Peyer's patch (tissue), 4 donors: ENCODE measurements around the genes SAMD3, ENPP1 and TAAR6.

GRCh38 chr6:129131003-129131781, 248.3 kb downstream of the LAMA2 start:
- PRO-cap, result no peak
- RAMPAGE, long total RNA, 4 experiments, result no peak in any of the 4 experiments

GRCh38 chr6:129138432-129139205, 255.7 kb downstream of the LAMA2 start:
- PRO-cap, result no peak
- RAMPAGE, long total RNA, 4 experiments, result no peak in any of the 4 experiments

DNA sequence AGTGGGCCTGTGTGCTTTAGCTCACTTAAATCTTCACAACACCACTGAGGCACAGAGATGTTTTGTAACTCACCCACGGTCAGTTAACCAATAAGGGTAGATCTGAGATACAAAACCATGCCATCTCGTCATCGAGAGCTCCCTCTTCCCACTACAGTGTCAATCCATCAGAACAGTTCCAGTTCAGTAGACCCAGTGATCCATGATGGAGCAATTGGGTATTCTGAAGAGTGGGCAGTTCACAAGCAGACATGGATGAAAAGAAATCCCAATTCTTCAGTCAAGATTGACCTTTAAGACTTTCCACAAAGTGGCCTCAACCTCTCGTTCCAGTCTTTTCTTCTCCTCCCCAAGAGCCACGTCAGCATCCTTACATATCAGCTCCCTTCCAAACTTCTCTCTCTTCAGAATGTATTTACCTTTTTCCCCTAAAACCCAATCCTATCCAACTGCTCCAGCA, 22.1 kb downstream of the ARHGAP18 start:
- PRO-cap, result no peak
- RAMPAGE, long total RNA, 4 experiments, result start-site peak on the minus strand in 1 of 4 experiments, centred at position 217 of the sequence, 13 reads per replicate

- PRO-cap, result bidirectional peak, plus-strand start at chr6:130020249, minus-strand start at chr6:130020220; bidirectional peak, plus-strand start at chr6:130020477, minus-strand start at chr6:130020323; unidirectional peak, minus-strand start at chr6:130020664; unidirectional peak, minus-strand start at chr6:130020797
- RAMPAGE, long total RNA, 4 experiments, result no peak in any of the 4 experiments
Measured at GRCh38 chr6:130019903-130020839, 1.8 kb downstream of the L3MBTL3 start.

- PRO-cap, result no peak
- RAMPAGE, long total RNA, 4 experiments, result no peak in any of the 4 experiments
Measured at GRCh38 chr6:130132058-130132340, 90.8 kb downstream of the SAMD3 start.

DNA sequence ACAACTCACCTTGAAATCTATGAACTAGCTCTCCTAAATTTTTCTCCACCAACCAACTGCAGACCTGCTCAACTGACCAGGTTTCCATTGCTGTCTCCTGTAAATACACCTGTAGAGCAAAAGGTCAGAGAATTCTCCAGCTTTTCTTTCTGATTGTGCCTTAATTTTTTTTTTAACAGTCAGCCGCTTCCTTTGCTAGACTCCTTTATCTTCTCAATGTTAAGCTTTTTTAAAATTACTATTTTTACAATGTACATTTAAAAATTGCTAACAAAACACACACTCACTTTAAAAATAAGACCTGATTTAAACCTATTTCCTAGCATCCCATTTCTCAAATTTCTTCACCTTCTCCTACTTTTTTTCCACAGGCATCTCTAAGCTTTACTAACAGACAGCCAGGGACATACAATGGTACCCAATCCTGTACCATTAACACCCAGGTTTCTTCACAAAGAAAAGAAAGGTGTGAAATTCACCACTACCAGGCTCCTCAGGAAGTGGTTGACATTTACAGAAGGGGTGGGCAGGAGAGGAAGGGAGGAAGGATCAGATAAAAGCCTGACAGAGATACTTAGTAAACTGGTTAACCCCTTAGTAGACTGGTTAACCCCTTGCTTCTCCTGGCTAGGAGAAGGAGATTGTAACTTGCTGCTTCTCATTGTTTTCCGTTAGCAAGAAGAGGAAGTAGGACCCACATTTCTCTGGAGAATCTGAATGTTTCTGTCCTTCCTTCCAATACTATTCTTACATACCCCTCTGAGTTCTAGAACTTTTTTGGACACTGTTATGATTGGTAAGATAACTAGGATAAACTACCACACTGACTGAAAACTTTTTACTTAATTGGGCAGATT, 7.3 kb downstream of the SAMD3 start:
- PRO-cap, result no peak
- RAMPAGE, long total RNA, 4 experiments, result no peak in any of the 4 experiments

- PRO-cap, result no peak
- RAMPAGE, long total RNA, 4 experiments, result no peak in any of the 4 experiments
Measured at GRCh38 chr6:130222789-130223231, at the start of gene SAMD3. Gene SAMD3, minus strand, starts transcription at chr6:130222951.

DNA sequence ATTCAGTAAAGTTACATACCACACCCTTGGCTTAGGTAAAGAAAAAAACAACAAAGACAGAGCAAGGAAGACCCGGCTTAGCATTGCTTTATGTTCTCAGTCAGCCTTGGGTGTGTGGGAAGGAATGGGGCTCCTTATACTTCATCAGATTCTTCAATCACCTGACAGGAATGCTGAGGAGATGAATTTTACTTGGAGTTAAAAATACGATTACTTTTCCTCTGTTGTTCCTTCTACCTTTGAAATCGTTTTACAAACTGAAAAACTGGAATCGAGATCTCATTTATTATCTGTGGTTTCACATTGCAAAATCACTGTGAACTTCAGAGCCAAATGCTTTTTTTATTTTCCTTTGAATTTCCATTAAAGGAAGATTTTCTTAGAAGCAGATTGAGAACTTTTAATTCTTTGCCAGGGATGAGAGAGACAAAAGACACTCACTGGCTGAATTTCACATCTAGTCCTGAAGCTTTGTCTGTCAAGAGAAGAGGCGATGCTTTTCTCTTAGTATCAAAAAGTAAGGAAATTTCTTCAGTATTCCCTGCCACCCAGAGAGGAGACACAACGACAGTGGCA, 141.7 kb downstream of the TMEM200A start:
- PRO-cap, result no peak
- RAMPAGE, long total RNA, 4 experiments, result no peak in any of the 4 experiments

- PRO-cap, result no peak
- RAMPAGE, long total RNA, 4 experiments, result no peak in any of the 4 experiments
Measured at GRCh38 chr6:130882320-130882863, 55.2 kb downstream of the SMLR1 start.

DNA sequence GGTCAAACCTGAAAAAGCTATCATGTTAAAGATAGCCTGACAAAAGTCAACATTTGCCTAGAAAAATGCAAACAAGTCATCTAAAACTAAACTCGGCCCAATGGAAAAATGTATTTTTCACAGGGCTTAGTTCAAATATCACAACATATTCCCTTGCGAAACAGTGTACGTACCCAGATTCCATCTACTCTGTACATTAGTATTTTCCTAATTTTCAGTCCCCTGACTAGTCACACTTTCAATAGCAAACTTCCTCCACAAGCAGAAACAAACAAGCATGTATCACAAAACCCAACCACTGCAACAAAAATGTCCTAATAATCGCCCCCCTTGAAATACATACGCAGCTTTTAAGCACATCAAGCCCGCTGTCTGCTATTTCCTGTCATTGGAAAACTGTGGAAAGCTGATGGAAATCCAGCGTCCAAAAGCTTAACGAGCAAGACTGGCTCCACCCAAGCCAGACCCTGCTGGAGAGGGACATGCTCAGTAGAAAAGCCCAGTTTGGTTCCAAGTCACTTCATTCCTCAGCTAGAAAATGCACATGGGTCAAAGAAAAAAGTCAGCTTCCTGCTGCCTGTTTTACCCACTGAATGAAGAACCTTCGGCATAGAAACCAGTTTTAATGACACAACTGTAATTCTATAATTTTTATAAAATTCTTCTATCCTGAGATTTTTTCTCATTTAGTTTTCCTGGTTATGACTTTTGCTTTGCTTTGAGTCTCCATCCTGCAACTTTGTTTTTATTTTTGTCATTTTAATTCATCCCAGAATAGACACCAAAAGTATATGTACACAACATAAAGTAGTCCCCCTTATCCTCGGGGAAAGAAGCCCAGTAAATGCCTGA, 92.9 kb downstream of the EPB41L2 start:
- PRO-cap, result unidirectional peak, minus-strand start at position 390 of the sequence
- RAMPAGE, long total RNA, 4 experiments, result start-site peak on the minus strand in 3 of 4 experiments, centred at positions 380 to 433 of the sequence, 33 to 152 reads per replicate

- PRO-cap, result no peak
- RAMPAGE, long total RNA, 4 experiments, result no peak in any of the 4 experiments
Measured at GRCh38 chr6:131383716-131384530, 189.1 kb upstream of the ARG1 start.

GRCh38 chr6:131510041-131510685, 62.9 kb upstream of the ARG1 start:
- PRO-cap, result no peak
- RAMPAGE, long total RNA, 4 experiments, result no peak in any of the 4 experiments

DNA sequence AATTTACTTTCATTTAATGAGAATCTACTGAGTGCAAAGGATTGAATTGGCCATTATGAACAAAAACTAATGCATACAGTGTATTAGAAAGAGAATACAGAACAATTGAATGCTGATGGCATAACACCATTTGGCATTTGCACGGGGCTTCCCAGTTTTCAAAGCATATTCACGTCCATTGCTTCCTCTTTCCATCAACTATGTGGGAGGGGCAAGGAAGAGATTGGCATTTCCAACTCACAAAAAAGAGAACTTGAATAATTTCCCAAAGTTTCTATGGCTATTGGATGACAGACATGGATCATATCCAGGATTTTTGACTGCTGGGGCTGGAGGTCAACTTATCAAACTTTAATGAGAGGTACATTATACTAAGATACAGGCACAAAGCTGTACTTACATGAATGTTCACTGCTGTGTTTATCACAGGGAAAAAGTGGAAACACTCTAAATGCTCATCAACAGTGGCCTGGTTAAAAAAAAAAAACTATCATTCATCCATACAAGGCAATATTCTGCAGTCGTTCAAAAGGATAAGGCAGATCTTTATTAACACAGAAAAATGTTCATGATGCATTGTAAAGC, 23.1 kb upstream of the ARG1 start:
- PRO-cap, result no peak
- RAMPAGE, long total RNA, 4 experiments, result no peak in any of the 4 experiments

DNA sequence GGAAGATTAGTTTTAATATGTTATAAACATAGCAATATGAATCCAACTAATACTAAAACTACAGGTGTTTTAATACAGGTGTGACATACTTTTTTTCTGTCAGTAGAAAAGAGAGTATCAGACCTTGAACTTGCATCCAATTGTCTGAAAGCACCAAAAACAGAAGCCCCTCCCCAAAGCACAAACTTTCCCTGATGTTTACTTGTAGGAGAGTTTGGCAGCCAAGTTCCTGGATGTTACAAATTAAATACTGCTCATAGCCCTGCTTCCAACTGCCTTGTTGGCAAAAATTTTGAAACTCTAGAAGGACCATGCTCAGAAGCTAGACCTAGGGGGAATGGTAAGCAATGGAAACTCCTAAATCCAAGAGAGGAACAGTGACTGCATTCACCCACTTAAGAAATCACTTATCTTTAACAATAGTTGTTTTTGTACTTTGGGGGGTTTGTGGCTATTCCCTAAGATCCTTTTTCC, 17.0 kb upstream of the ARG1 start:
- PRO-cap, result no peak
- RAMPAGE, long total RNA, 4 experiments, result no peak in any of the 4 experiments

DNA sequence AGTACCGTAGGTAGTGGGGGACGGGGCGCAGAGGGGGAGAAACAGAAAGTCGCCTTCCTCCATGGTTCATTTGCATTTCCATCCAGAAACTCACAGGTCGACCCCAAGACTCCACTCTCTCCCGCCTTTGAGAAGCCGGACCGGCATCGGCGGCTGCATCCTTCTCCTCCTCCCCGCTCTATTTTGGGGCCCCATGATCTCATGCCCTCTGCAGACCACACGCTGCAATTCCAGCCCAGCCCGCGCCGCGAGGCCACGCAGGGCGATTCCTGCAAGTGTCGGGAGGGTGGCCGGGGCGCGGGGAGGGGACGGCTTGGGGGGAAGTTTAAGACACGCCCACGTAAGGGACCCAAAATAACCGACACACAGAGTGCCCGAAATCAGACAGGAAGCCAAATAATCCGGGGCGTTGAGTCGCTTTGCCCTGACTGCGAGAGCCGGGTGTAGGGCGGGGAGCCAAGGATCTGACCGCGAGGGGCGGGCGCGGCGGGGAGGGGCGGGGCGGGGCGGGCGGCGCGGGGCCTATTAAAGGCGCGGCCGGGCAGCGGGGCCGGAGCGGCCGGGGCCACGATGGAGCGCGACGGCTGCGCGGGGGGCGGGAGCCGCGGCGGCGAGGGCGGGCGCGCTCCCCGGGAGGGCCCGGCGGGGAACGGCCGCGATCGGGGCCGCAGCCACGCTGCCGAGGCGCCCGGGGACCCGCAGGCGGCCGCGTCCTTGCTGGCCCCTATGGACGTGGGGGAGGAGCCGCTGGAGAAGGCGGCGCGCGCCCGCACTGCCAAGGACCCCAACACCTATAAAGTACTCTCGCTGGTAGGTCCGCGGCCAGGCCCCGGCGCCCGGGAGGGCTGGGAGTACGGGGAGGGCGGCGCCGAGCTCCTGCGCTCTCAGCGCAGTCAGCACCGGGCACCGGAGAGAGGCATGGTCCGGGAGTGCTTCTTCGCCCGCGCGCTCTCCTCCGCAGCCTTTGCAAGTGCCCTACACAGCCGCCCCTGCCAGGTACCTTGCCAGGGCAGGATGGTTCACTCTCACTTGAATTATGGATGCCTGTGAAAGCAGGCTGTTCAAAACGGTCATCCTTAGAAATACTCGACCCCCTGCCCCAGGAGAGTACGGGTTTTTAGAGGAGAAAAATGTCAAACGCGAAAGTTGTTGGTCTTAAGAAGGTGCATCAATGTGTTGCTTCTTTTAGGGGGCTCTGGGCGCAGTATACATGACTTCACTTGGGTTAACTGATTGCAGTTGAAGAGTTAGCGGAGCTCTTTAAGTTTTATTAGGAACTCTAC, at the start of gene ENPP1:
TSS of gene ENPP1 (plus strand) at position 555 of the 1,283 bp plus-strand sequence.
- PRO-cap, result bidirectional peak, plus-strand start at position 555 of the sequence, minus-strand start at position 430 of the sequence
- RAMPAGE, long total RNA, 4 experiments, result no peak in any of the 4 experiments

DNA sequence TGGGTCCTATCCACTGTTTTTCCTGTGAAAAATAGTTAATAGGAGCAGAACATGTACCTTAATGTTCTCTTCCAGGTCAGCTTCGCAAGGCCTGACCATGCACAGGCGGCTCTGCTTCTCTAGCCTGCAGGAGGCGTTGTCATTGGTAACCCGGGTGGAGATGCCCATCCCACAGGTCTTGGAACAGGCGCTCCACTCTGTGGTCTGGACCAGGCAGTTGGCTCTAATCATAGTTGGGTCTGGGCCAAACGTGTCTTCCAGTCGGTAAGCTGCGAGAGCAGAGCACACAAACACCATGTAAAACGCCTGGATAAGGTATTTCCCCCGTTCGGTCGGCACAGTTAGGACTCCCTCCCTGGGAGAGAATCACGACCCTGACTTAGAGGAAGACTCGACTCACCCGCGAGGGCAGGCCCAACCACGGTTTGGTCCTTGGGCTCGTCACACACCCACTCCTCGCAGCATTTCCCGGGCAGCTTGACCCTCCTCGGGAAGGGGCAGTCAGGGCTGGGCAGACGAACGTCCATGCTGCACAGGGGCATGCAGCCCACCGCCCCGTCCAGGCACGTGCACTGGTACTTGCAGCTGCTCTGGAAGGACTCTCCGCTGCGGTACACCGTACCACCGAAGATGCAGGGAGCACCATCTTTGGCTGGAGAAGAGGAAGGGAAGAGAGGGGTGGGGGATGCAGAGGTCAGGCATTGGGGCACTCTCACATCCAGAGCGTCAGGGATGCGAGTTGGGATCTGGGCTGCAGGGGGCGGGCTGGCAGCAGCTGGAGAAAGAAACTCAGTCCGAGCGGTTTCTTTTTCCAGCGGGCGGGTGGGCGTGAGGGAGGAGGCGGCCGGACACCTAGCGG, 1.1 kb downstream of the CCN2 start:
- PRO-cap, result bidirectional peak, plus-strand start at position 64 of the sequence, minus-strand start outside the sequence; bidirectional peak, plus-strand start at position 814 of the sequence, minus-strand start outside the sequence
- RAMPAGE, long total RNA, 4 experiments, result start-site peak on the minus strand in 3 of 4 experiments, centred at positions 101 to 363 of the sequence, 17 to 41 reads per replicate

- PRO-cap, result no peak
- RAMPAGE, long total RNA, 4 experiments, result no peak in any of the 4 experiments
Measured at GRCh38 chr6:131978434-131978984, 27.3 kb upstream of the CCN2 start.

DNA sequence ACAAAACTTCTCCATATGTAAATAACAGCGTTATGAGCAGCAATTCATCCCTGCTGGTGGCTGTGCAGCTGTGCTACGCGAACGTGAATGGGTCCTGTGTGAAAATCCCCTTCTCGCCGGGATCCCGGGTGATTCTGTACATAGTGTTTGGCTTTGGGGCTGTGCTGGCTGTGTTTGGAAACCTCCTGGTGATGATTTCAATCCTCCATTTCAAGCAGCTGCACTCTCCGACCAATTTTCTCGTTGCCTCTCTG, at the start of gene TAAR6:
TSS of gene TAAR6 (plus strand) at position 33 of the 254 bp plus-strand sequence.
- PRO-cap, result no peak
- RAMPAGE, long total RNA, 4 experiments, result no peak in any of the 4 experiments

DNA sequence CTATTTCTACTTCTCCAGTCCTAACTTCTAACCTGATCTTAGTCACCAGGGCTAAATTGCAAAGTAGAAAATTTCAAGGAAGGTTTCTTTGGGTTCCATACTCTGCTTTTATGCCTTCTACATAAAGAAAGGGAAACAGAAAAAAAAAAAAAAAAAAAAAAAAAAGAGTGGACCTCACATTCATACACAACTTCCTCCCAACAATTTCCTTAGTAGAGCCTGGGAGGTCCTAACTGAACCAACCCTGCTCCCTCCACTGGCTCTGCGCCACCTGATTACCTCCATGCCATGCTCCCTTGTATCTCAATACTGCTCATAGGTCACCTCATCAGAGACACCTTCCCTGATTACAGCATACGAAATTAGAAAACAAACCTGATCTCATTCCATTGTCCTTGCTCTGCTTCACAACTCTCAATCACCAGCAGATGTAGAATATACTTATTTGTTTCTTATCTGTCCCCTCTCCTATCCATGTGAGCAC, 134.3 kb upstream of the EYA4 start:
- PRO-cap, result no peak
- RAMPAGE, long total RNA, 4 experiments, result no peak in any of the 4 experiments

DNA sequence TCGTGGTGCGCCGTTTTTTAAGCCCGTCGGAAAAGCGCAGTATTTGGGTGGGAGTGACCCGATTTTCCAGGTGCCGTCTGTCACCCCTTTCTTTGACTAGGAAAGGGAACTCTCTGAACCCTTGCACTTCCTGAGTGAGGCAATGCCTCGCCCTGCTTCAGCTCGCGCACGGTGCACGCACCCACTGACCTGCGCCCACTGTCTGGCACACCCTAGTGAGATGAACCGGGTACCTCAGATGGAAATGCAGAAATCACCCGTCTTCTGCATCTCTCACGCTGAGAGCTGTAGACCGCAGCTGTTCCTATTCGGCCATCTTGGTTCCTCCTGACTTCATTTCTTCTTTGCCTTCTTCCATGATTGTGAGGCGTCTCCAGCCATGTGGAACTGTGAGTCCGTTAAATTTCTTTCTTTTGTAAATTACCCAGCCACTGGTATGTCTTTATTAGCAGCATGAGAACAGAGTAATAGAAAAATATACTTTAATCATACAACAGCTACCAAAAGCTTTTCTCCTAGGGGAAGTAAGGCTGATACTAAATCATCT, 93.3 kb upstream of the EYA4 start:
- PRO-cap, result no peak
- RAMPAGE, long total RNA, 4 experiments, result no peak in any of the 4 experiments